Neural progenitor cell (in vitro differentiated cells): ENCODE data around the genes EEPD1 and AOAH.

DNA sequence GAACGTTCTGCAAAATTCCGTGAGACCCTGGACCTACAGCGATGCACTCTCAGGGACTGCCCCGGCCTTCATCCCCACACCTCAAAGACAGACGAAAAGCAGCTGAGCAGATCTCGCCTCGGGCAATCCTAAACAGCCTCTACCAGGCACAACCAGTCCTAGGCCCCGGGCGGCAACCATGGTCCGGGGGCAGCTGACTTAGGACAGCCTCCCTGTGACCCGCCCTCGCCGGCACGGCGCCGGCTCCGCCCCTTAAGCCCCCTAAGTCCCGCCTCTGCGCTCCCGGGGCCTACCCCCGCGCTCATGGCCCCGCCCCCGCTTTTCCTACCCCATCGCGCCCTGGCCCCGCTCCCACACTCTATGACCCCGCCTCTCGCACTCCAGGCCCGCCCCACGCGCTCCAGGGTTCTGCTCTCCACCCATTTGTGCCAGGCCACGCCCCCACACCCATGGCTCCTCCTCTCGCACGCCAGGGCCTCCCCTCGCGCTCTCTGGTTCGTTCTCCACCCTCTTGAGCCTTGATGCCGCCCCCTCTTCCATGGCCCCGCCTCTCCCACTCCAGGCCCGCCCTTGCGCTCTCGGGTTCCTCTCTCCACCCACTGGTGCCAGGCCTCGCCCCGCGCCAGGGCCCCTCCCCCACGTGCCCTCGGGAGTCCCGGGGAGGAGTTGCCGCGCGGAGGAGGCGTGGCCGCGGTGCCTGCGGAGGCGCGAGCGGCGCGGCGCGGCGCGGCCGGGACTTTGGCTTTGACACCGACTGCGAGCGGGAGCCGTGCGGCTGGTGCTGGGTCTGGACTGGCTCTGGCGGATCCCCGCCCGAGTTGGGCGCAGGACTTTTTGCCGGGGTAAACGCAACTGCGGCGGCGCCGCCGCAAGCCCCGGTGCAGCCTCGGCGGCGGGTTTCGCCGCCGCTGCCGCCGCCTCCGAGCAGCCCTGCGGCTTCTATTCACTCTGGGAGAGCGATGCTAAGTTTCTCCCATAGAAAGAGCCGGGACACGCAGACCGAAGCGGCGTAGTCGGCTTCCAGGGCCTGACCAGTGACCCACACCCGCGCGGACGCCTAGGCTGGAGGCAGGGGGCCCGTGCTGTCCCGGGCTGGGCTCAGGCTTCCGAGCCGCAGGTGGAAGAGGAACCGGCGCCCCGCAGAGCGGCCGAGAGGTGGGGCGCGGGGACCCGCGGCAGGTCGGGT is at the start of gene EEPD1:
TSS of gene EEPD1 (plus strand) at position 735 of the 1,186 bp plus-strand sequence.
- RAMPAGE, long total RNA, result no peak

DNA sequence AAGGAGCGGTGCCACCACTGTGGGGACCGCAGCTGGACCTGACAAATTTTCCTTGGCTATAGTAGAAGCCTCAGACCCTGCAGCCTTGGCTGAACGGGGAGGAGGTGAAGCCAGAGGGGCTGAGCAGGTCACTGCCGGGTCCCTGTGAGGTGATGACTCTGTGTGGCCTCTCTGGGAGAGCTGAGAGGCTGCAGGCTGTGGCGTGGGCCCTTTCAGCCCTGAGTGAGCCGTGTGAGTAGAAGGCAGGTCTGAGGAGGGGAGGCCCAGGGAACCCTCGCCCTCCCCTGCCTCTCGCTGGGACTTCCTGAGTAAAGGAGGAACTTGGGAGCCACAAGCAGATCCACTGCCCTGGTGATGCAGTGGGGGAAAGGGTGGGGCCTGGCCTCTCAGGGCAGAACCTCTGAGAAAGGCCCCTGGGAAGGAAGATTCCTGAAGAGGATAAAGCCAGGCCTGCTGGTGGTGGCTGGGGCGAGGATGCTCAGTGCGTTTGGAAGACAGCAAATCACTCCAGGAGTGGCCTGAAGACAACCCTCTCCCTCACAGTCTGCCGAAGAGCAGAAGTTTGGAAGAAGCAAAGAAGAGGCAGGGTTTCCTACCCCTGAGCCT is 22.8 kb downstream of the EEPD1 start:
- RAMPAGE, long total RNA, result no peak

GRCh38 chr7:36390281-36390657 is 607 bp downstream of the ANLN start:
- RAMPAGE, long total RNA, result no peak

GRCh38 chr7:36390802-36391001 is 1.0 kb downstream of the ANLN start:
- RAMPAGE, long total RNA, result no peak

- RAMPAGE, long total RNA, result no peak
Observed at GRCh38 chr7:36405971-36406770, 16.5 kb downstream of the ANLN start.

DNA sequence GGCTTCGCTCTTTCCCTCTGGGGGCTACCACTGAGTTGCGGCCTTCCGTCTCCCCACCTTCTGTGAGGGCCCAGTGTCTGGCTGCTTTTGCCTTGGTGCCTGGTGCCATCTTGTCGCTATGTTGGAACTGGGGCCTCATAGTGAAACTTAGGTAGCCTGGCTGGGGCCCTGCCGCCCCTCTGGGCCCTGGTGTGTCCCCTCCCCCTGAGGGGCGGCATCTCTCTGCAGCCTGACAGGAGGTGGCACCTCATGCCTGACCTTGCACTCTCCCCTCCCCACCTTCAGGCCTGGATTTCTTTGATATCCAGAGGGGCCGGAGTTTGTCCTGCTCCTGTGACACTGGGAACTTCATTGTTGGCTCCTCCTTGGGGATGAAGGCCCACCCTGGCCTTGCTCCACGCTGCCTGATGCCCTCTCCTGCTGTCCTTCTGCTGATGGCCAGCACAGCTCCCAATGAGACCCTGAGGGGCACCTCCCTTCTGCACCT is 144.2 kb downstream of the ANLN start:
- RAMPAGE, long total RNA, result no peak

DNA sequence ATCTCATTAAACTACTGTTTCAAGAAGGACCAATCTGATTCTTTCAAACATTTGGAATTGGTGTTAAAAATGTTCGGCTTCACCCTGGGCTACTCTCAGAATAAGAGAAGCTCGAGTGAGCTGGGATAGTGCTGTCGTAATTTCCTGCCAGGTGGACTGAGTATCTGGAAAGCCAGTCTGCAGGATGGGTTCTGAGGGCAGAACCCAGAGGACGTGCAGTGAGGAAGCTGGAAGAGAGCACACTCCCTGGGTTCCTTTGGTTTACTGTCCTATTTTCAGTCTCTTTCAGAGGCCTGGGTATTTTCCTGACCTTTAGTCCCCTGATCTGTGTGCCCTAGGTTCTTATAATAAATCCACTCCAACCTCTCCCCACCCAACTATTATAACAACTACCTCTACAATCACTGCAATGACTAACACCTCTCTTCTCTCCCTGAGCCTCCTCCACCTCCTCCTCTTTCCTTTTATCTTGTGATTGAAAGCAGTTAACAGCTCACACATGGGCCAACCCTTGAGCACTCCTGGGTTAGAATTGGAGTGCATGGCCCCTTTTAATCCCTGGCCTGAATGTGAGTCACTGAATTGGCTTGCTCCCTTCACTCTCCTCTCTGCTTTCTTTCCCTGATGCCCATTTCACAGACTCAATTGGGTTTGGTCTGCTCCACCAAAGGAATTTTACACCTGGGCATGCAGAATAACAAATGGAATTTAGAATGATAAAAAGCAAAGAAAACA is 62.9 kb downstream of the AOAH start:
- RAMPAGE, long total RNA, result no peak

- RAMPAGE, long total RNA, result no peak
Observed at GRCh38 chr7:36724051-36724930, at the start of gene AOAH. TSS of gene AOAH (minus strand) at chr7:36724494.

DNA sequence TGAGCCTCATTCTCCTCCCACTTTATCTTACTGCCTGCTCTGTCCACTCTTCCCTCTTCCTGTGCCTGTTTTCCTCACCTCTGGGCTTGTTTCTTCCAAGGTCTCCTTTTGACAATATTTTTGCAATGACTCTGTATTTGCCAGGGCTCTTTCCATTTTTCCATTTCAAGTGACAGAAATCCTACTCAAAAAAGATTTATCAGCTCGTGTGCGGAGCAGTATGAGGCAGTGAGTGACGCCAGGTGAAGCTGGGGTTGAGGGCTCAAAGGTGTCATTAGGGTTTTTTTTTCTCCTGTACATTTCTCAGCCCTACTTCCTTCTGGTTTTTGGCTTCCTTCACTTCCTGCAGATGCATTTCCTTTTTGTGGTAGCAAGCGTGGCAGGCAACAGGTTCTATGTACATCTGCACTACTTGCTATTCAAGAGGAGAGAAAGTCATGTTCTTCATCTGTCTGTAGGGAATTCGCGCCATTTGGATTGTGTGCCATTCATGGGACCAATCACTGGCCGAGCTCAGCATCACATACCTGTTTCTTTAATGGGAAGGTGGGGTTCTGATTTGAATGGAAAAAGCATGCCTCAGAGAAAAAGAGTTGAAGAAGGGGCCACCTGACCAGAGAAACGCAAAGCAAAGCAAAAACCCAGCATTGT is 52.8 kb upstream of the AOAH start:
- RAMPAGE, long total RNA, result no peak

GRCh38 chr7:36780722-36781526 is 56.6 kb upstream of the AOAH start:
- RAMPAGE, long total RNA, result no peak

DNA sequence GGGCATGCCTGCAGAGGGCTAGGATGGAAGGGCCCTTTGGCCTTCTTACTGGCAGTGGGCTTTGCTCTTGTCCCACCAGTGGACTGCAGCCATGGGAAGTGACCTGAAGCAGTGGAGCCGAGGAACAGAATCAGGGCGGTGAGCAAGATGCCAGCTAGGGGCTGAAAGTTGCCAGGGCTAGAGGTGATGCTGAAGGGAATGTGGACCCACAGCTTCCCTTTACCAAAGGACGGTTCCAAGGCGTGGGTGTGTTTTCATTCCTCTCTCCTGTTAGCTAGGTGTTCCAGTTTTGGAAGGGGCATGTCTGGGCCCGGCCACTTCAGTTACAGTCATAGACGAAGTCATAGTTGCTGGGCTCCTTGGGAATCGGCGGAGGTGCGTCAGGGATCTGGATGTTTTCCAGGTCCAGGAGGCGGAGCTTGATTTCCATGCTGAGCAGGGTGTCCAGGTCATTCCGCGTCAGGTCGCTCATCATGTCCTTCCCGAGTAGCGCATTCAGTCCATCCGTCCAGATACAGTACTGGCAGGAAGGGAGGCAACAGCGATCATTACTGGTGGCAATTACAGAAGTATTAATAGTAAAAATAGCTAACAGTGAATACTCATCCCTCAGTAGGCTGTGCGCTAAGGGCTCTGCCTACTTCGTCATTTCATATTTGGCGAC is 131.1 kb upstream of the AOAH start:
- RAMPAGE, long total RNA, result no peak

DNA sequence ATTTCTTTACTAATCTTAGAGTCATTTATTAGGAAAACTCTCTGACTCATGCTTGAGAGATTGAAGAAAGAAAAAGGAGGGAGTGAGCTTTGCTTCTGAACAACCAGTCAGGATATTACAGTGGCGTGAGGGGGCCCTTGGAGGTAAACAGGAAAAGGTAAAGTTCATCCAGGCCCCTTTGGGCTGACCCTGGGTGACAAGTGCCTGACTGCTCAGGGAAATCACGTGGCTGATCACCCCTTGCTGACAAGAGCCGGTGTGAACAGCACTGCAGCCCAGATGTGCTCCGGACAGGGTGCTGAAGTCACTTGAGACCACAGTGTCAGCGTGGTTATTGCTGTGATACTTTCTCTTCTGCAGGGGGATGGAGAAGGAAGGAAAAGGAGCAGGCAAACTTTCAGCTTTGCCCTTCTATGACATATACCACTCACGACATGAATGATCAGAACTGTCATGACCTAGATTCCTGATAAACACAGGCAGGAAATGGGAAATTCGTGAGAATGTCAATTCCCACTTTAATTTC is 139.7 kb upstream of the AOAH start:
- RAMPAGE, long total RNA, result no peak

DNA sequence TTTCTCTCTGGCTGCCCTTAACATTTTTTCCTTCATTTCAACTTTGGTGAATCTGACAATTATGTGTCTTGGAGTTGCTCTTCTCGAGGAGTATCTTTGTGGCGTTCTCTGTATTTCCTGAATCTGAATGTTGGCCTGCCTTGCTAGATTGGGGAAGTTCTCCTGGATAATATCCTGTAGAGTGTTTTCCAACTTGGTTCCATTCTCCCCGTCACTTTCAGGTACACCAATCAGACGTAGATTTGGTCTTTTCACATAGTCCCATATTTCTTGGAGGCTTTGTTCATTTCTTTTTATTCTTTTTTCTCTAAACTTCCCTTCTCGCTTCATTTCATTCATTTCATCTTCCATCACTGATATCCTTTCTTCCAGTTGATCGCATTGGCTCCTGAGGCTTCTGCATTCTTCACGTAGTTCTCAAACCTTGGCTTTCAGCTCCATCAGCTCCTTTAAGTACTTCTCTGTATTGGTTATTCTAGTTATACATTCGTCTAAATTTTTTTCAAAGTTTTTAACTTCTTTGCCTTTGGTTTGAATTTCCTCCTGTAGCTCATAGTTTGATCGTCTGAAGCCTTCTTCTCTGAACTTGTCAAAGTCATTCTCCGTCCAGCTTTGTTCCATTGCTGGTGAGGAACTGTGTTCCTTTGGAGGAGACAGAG is 280.8 kb downstream of the ELMO1 start:
- RAMPAGE, long total RNA, result no peak

- RAMPAGE, long total RNA, result no peak
Observed at GRCh38 chr7:37342478-37343530, 105.9 kb downstream of the ELMO1 start.

DNA sequence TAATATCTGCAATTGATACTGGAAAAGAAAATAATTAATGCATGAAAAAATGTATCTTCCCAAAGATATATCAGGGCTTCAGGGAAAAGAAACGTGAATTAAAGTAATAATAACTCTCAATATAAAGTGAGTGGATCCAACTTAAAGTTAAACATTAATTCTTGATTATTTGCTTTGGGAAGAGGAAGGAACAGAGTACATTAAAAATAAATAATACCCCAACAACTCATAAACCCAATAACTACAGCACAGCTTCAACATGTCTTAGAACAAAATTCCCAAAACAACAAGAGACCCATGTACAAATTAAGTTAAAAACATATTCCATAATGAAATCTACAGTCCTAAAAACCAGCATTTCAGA is 33.0 kb downstream of the ELMO1 start:
- RAMPAGE, long total RNA, result no peak

DNA sequence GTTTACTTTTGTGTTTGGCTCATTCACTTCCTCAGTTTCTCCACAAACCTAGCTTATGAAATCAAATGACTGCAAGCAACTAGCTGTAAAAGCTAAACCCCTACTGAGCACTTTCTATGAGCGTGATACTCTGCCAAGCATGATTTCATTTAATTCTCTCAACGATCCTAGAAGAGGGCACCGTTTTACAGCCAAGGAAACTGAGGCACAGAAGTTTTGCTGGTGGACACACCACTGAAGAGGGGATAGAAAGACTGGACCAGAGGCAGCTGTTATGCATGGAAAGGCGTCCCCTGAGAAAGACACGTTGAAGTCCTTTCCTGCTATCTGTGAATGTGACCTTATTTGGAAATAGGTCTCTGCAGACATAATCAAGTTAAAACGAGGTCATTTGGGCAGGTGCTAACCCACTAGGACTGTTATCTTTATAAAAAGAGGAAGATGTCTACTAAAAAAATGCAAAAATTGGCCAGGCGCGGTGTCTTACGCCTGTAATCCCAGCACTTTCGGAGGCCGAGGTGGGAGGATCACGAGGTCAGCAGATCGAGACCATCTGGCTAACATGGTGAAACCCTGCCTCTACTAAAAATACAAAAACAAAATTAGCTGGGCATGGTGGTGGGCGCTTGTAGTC is 31.6 kb downstream of the ELMO1 start:
- RAMPAGE, long total RNA, result no peak

GRCh38 chr7:37531242-37531687 is 82.6 kb upstream of the ELMO1 start:
- RAMPAGE, long total RNA, result no peak

DNA sequence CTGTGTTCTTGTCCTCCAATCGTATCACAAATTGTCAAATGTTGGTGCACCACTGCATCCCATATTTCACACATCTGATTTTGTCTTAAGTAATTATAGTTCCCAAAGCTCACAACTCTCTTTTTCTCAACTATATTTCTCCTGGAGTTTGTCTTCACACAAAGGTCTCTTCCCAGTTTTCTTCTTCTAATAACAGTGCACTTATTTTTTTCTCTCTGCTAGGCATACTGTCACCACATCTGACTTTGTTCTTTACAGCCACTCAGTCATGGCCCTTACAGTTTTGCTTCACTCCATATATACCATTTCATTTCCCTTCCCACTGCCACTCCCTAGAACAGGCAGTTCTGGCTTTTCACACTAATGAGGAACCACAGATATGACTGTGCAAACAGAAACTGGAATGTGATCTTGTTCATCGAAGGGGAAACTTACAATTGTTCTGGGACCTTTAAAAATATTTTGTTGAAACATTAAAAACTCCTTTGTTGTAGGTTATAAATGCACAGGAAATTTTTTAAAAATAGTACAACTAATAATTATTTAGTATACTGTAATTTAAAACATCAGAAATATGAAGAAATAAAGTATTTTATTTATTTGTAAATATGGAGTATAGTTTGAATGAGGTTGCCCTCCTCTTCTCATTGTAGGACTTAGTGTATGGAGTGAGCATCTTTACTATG is 67.3 kb downstream of the EPDR1 start:
- RAMPAGE, long total RNA, result no peak

GRCh38 chr7:38220498-38220796 is 42.4 kb downstream of the STARD3NL start:
- RAMPAGE, long total RNA, result no peak

- RAMPAGE, long total RNA, result no peak
Observed at GRCh38 chr7:38273115-38273717, 95.2 kb downstream of the STARD3NL start.